CD14-positive monocyte (primary cell): ENCODE measurements around the genes RPL10, DNASE1L1, H2AB2 and TMLHE.

- CAGE, long polyA plus RNA: no peak
These were observed 8.4 kb downstream of the FLNA start for GRCh38 chrX:154365788-154366739.

GRCh38 chrX:154366740-154367568, 7.5 kb downstream of the FLNA start:
- CAGE, long polyA plus RNA: no peak

DNA sequence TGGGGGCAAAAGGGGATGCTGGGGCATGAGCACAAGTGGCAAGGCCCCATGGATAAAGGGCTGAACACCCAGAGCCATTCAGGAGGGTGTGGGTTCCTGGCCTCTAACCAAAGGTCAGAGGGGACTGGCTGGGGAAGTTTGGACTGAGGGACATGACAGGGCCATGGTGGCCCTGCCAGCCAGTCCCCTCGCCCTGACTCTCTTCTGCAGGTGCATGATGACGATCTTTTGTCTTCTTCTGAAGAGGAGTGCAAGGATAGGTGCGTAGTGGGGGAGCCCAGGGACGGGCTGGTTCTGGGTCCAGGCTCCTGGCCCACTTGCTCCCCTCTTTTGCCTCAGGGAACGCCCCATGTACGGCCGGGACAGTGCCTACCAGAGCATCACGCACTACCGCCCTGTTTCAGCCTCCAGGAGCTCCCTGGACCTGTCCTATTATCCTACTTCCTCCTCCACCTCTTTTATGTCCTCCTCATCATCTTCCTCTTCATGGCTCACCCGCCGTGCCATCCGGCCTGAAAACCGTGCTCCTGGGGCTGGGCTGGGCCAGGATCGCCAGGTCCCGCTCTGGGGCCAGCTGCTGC, 1.5 kb downstream of the EMD start:
- CAGE, long polyA plus RNA: no peak

GRCh38 chrX:154390007-154390478, 8.1 kb upstream of the RPL10 start:
- CAGE, long polyA plus RNA: no peak

- CAGE, long polyA plus RNA: start-site peak on the plus strand at chrX:154398309-154398379, 1,027 and 1,163 reads in 2 replicates
These were observed at the start of gene RPL10 for GRCh38 chrX:154397985-154398443. Gene RPL10 (plus strand): TSS chrX:154398377.

DNA sequence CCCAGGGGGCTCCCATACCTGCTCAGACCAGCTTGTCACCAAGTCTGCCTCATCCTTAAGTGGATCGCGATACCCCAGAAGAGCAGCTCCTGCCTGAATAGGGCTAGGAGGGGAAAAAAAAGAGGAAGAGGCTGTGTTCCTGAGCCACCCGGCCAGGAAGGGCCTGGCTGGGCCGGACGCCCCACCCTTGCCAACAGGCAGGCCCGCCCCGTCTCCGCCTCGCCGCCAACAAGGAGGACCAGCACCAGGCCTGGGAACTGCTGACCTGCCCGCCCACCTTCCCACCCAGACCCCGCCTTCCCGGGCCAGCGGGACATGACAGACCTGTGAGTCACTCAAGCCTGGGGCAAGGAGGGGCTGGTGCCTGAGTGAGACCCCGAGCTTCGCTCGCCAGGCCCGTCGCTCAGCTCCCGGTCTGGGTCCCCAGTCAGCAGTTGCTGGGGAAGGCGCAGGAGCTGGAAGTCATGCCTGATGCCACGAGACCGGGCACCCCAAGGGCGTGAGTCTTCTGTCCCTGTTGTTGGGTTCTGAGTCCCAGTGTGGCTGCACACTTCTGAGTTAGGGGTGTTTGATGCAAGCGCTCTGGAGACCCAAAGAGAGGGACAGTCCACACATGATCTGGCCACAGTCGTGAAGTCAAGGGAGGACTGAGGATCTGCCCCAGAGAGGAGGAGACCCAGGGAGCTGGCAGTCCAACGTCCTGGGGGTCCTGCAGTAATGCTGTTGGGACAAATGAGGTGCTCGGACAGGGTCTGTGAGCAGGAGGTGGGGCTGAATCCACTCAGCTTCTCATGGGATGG, at the start of gene DNASE1L1:
Gene DNASE1L1 (minus strand): TSS at position 161 of the 800 bp plus-strand sequence.
- CAGE, long polyA plus RNA: start-site peak on the minus strand centred at position 108 of the sequence, 54 bp wide, 78 and 45 reads in 2 replicates

DNA sequence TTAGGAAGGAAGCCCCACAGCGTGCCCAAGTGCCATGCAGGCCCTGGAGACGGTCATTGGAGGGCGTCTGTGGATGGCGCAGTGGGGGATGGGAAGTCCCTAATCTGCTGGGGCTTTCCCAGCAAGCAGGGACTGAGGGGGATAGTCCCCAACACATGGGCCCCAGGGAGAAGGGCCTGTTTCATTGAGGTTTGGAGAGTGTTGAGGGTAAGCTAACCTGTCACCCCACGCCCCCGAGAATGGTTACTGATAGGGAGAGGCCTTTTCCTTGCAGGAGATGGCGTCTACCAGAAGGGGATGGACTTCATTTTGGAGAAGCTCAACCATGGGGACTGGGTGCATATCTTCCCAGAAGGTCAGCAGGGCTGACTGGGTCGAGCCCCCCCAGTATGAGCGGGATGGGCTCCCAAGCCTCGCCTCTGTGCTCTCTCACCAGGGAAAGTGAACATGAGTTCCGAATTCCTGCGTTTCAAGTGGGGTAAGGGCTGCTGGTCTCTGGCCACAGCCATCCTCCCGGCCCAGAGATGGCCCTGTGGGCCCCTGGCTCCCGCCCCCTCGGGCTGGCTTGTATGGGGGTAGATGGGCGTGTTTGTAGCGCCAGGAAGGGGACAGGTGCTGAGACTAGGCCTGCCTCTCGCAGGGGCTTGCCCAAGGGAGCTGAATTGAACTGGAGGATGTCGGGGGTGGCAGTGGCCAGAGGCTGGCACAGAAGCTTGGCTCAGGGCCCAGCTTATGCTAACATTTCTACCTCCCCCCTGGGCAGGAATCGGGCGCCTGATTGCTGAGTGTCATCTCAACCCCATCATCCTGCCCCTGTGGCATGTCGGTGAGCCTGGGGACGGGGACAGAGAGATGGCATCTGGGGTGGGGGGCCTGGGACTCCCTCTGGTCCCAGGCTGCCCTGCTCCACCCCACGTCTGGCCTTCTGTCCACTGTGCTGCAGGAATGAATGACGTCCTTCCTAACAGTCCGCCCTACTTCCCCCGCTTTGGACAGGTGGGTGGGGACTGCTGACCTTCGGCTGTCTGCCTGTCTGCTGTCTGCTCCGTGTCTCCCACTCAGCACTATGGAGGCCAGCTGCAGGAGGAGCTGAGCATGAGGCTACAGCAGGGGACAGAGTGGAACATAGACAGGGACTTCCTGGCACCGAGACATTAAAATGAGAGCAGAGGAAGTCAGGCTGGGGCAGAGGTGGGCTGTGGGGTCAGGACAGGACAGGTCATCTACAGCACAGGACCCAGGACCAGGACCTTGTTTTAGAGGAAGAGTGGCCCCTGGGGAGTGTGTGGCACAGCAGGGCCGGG, 8.4 kb downstream of the TAFAZZIN start:
- CAGE, long polyA plus RNA: no peak

GRCh38 chrX:154459050-154459466, 977 bp downstream of the PLXNA3 start:
- CAGE, long polyA plus RNA: no peak

DNA sequence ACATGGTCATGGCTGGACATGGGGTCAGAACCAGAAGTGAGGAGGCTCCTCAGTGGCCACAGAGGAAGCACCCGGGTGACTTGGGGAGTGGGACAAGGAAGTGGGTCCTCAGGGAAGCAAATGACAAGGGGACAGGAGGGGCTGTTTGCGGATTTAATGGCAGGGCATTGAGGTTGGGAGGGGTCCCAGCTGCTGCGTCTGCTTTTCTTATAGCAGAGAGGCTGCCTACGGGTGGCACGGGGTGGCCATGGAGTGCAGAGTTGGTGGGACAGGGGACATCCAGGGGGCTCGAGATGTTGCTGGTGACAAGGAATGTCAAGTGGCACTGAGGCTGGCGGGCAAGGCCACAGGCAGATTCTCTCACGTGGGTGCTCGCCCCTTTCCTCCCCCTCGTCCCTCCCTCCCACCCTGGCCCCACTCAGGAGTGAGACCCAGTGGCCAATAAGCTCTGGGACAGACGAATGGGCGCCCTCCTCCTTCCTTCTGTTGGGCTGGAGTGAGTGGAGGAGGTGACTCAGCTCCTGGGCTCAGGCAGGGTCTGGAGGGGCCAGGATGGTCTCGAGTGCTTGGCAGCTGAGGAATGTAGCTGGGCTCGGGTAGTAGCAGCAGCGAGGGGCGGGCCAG, 15.3 kb downstream of the G6PD start:
- CAGE, long polyA plus RNA: no peak

GRCh38 chrX:154546595-154546730, 183 bp downstream of the G6PD start:
- CAGE, long polyA plus RNA: no peak

GRCh38 chrX:154731189-154731548, 19.7 kb downstream of the GAB3 start:
- CAGE, long polyA plus RNA: no peak

GRCh38 chrX:154732699-154732952, 18.3 kb downstream of the GAB3 start:
- CAGE, long polyA plus RNA: no peak

DNA sequence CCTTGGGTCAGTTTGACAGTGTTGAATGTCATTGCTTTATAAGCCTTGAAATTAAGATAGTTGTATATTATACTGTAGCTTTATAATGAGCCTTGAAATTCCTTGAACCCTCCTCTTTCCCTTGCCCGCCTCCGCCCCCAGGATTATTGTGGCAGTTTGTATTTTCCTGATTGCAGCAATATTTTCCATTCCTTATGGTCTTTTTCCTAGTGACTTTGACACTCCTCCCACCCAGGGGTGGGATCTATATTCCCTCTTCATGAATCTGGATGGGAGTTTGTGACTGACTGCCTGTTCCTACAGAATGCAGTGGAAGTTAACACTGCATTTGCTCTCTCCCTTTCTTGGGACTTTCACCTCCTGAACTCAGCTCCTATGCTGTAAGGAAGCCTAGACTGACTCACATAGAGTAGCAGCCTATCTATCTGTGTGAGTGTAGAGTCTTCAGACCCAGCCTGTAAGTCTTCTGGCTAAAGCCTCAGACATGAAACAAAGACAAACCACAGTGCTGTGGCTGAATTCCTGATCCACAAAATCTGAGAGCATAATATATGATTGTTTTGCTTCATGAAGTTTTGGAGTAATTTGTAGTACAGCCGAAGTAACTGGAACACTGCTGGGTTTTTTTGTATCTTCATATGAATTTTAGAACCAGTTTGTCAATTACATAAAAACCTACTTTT, 2.3 kb downstream of the FUNDC2 start:
- CAGE, long polyA plus RNA: no peak

DNA sequence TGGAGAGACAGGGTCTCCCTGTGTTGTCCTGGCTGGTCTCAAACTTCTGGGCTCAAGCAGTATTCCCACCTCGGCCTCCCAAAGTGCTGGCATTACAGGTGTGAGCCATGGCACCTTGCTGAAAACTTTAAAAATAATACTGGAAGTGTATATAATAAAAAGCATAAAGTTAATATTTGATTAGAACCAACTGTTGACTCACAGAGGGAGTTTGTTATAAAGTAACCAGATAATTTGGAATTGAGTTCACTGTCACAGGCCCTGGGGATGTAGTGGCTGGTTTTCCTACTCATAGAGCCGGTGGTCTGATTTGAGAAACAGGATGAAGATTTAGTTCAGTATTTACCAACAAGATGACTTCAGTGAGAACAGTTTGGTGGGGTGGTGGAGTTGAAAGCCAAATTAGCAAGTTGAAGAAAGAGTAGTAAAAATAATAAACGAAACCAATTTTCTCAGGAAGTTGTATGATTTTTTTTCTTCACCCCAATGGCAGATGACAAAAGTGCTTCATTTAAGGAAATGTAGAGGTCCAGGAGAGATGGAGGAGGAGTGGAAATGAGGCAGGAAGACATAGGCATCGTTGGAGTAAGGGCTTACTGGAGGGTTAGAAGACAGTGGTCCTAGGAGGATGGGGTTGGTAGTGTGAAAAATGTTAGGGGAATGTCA, 17.8 kb downstream of the CMC4 start:
- CAGE, long polyA plus RNA: no peak

- CAGE, long polyA plus RNA: no peak
These were observed 15.8 kb downstream of the BRCC3 start for GRCh38 chrX:155087039-155087570.

GRCh38 chrX:155147521-155147949, 68.7 kb upstream of the VBP1 start:
- CAGE, long polyA plus RNA: no peak

DNA sequence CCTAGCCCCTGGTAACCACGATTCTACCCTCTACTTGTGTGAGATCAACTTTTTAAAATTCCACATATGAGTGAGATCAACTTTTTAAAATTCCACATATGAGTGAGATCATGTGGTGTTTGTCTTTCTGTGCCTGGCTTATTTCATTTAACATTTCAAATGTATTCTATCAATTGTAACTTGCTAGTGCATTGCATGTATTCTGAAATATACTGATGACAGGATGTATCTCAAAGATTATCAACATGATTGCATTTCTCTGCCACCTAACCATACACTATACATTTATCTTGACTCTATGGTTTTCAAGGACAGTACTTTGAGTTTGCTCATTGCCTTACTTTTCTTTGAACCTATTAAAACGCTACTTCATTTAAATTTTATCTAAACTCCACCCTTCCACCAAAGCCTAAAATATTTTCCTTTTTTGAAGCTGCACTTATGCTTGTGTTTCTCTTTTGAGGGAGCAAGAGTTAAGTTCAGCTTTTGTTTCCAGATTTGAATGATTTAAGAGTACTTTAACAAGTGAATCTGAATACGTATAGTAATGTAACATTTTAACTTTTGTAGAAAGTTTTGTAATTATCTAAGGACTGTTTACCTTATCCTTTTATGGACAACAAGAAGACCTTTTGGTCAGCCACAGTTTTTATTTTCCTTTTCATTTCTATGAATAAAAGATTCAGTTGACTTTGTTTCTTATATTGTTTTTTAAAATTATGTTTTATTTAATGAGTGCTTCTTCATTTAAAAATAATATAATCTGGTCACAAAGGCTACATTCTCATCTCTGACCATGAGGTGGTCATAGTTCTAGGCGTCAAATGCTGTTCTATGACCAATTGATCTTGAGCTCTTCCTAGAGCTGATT, 12.5 kb upstream of the RAB39B start:
- CAGE, long polyA plus RNA: no peak

- CAGE, long polyA plus RNA: no peak
These were observed at the start of gene H2AB2 for GRCh38 chrX:155380429-155380924. Gene H2AB2 (plus strand): TSS chrX:155380709.

DNA sequence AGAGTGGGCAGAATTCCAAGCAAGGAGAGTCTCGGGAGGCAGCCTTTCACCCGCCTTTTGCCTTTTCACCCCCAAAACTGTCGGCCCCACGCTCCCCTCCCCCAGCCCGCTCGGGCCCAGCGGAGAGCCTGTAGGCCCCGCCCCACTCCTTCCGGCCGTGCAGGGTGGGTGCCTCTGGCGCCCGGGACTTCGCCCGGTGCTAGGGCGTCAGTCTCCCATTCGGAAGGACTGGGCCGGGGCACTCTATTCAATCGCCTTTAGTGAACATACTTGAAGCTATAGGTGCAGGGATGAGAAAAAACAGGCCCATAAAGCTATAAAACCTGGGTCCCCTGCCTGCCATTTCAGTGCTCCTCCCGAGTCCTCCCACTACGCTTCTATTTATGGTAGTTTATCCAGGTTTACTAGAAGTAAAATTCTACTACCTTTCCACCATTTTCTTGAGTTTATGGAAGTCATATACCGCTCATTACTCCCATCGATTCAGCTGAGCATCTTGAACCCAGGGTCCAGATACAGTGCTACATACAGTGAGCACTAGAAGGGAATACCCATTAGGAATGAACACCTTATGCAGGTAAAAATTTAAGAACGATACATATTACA, at the start of gene TMLHE:
Gene TMLHE (minus strand): TSS at position 130 of the 606 bp plus-strand sequence.
- CAGE, long polyA plus RNA: start-site peak on the minus strand centred at position 107 of the sequence, 82 bp wide, 832 and 856 reads in 2 replicates